Endothelial cell (in vitro differentiated cells): ENCODE measurements around a stretch of chr9.

DNA sequence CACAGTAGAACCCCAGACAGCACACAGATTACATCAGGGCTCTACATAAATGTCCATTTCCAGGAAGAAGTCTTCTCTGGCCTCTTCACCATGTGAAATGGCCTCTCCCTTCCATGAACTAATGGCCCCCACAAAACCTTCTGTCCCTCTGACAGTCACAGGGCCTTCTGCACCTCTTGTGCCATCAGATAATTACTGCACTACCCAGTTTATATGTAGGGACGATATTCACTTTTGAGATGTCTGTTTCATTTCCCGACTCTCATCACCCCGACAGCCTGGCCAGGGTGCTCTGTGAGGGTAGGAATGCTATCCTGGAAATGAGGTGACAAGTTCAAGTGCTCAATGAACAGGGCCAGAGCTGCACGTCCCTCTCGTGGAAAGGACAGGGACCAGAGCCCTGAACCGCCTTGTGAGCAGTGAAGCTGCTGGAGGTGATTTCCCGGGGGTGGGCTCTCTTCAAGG, 2.9 kb upstream of the FAM78A start:
- PRO-cap: no peak

DNA sequence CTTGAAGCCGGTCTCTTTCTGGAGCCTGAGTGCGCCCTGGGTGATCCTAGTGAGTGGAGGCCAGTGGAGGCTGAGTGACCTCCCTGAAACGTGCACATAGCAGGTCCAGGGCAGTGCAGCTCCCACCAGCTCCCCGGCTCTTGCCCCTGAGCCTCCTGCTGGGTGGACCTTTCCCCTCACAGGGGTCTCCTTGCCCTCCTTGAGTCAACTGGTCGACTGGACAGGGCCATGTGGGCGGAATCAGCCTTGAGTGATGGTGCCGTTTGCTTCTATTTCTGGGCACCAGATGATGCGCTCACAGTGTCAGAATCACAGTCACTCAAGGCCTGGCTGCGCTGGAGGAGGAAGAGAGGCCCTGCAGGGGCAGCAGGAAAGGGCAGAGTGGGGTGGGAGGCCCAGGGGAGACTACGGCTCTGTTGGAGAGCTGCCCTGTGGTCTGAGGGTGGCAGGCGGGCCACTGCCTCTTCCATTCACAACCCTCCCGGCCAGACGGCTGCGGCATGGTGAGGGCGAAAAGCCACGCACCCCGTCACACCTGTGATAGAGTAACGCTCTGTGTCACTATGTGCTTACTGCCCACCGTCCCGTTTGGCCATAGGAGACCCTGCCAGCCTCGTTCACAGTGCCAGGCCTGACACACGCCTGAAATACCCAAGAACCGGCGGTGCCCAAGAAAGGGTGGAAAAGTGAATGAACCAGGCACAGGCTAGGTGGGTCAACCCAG, 9.8 kb downstream of the PLPP7 start:
- PRO-cap: no peak

GRCh38 chr9:131334667-131335357, 45.3 kb downstream of the PLPP7 start:
- PRO-cap: no peak

- PRO-cap: no peak
Observed at GRCh38 chr9:131402582-131403250, 8.8 kb downstream of the PRRC2B start.

GRCh38 chr9:131420669-131421613, 27.1 kb downstream of the PRRC2B start:
- PRO-cap: no peak

DNA sequence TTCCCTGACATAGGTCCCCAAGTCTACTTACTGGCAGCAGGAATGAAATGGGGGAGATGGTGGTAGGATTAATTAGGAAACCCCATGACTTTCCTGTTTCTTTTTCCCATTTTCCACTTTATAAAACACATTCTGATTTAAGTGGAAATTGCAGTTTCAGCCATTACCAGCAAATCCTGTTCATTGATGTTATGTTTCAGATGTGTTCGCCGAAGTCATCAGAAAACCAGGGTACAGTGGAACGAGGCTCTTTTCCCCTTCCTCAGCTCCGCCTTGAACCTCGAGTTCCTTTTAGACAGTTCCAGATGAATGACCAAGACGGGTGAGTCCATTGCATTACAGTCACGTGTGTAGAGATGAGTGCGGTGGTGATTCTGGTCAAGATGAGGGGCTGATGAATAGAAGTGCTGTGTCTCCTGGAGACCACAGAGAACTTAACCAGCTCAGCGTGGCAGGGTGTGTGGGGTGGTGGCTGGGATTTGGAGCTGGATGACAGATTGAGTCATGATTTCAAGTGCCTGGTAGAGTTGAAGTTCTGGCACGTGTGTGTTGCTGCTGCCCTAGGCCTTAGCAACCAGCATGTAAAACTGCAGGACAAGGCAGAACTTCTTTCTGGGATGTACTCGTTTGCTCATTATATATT, 53.1 kb downstream of the PRRC2B start:
- PRO-cap: no peak

GRCh38 chr9:131529658-131530406, 1.2 kb downstream of the UCK1 start:
- PRO-cap: no peak

DNA sequence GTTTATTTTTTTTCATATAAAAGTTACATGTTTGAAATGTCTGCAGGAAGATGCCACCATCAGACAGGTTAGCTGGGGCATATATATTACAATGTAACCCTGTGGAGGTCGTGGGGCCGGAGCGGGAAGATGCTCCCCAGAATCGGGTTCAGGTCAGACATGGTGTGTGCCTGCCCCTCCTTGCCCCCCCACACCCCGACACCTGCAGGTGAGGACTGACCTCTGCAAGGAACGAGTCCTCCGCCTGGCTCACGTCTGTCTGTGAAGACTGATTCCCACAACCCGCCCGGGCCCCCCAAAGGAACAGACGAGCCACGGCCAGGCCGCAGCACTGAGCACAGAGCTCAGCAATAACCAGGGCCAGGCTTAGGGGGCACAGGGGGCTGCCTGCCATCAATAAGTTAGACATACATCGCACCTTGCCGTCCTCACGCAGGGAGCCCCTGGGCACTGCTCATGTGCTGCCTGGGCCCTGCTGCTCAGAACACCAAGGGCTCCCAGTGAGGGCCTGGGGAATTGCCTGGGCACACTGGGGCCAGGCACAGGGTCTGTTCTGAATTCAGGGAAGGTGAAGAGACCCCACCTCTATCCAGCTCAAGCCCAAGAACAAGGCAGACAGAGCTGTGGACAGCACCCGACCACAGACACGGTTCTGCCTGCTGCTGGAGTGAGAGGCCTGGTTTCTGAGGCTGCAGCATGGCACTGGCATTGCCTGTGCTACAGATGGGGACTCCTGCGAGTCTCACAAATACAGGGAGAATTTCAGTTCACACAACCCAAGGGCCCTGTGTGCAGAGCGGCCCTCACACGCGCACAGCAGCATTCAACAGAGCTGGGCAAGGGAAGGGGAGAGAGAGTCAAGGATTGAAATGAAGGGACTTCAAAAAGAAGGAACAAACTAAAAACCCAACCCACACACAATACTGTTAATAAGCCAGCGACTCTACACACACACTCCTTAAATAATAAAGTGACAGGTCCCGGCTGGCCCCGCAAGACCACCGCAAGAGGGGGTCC, 31.8 kb downstream of the PRRT1B start:
- PRO-cap: no peak

- PRO-cap: no peak
Observed at GRCh38 chr9:131584128-131584719, 38.9 kb downstream of the PRRT1B start.

- PRO-cap: no peak
Observed at GRCh38 chr9:131587665-131588108, 42.4 kb downstream of the PRRT1B start.

DNA sequence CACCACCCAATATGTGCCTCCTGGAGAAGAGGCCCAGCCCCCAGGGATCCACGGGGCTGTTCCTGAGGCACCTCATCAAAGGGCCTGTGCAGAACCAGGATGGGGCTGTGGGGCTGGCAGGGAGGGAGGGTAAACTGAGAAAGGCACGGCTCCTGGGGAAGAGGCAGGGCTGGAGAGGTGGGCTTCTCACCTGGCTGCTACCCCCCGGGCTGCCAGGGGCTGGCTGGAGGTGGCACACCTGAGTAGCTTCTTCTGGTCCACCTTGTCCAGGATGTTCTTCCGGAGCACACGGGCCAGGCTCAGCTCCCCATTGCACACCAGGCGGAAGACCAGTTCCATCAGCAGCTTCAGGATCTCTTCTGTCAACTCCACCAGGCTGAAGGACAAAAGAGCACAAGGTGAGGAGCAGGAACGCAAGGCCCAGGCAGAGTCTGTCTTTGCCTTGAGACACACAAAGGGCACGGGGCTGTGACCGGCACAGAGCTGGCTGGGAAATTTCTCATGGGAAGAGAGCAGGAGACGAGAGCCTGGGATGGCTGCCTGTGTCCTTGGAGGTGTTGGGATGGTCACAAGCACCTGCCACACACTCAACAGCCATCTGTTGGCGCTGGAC, 43.4 kb downstream of the PRRT1B start:
- PRO-cap: no peak

DNA sequence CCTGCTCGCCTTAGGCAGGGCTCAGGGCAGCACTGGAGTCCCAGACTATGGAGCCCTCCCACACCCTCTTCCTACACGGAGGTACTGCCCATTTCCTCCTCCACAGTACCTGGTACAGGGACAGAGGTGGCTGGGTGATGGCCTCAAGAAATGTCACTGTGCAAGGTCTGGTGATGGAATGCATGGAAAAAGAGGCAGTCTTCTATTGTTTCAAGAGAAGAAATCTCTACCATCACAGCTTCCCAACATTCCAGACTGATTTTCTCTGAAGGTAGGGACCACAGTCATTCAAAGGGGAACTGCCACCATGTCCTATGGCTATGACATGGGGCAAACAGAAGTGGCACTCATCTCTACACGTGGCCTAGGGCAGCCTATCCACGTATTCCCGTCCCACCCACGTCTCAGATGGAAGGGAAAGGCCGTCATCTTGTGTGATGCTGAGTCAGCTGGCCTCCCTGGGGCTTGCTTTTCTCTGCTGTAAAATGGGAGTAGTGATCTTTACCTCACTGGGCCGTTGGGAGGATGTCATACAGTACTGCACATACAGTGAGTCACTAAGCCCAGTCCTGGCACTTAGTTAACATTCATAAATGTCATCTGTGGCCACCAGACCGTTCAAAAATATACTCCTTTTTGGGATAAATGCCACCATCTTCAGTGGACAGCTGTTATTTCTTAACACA, 72.4 kb downstream of the RAPGEF1 start:
- PRO-cap: no peak

- PRO-cap: no peak
Observed at GRCh38 chr9:131668328-131668532, 71.6 kb downstream of the RAPGEF1 start.

- PRO-cap: unidirectional peak, minus-strand start at chr9:131695929
Observed at GRCh38 chr9:131695708-131696044, 44.2 kb downstream of the RAPGEF1 start.

DNA sequence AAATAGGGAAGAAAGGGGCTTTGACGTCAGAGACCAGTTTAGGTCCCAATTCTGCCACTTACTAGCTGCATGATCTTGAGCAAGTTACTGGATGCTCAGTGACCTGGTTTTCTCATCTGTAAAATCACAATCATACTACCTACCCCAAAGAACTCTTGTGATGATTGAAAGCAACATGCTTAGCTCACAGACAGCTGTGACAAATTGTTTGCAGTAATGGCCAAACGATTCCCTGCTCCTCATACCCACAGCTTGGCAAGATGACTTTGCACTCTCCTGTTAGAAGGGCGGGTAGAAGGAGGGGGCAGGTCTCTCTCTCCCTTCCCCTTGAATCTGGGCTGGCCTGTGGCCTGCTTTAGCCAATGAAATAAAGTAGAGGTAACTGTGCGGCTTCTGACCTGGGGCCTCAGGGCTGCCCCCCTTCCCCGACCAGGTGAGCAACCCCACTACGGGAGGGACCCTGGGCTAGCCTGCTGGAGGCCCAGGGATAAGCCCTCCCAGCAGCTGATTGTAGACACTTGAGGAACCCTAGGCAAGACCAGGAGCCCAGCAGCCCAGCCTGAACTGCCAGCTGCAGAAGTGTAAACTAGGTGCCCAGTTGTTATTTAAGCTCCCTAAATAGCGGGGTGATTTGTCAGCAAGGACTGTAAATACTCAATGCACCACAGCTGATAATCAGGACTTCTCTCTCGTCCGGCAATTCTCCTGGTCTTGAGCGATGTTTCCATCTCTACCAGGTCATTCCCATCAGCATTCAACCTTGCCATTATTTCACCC, 41.4 kb downstream of the RAPGEF1 start:
- PRO-cap: no peak

DNA sequence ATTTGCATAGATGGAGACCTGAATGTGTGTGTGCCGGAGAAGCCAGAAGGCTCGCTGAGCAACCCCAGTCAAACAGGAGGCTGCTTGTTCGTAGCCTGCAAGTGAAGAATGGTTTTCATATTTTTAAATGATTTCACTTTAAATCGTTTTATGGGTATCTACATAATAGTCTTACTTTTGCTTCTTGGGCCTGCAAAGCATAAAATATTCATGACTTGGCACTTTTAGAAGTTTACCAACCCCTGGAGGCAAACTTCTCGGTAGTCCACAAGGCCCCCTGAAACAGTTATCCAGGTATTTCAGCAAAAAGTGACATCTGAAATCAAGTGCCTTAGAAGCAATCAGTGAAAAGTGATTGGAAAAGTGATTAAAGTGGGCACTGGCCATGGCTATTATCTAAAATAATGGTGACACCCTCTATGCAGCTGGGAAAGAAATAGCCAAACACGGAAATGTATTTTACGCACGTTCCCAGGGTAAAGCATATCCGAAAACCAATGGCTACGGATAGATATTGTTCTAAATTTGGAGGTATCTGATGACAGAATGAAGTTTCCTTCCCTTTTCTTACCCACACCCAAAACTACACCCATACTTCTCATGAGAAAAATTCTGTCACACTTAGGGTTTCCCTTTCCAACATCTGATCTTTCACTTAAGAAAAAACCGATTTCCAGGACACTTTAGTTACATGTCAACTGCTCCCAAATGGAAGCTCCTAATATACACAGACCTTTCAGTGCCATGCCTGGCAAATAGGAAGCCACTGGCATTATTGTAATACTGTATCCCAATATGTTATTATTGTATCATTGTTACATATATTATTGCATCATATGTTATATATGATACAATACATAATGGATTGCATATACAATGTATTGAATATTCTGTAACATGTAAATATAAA, 38.9 kb downstream of the RAPGEF1 start:
- PRO-cap: no peak

DNA sequence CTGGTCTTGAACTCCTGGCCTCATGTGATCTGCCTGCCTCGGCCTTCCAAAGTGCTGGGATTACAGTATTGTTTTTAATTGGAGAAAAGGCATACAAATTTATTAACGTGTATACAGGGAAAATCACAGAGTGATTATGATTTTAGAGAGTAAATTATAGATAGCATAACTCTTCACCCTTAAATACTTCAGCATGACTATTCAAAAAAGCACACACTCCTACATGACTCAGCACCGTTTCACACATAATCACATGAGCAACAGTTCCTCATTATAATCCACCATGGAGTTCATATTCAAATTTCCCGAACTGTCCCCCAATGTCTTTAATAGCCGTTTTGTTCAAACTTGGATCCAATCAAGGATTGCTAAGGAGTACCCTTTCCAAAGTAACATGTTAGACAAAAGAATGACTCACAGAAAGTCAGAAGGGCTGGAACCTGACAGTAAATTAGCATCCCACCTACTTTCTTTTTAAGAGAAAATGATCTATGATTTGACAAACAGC, 32.2 kb downstream of the RAPGEF1 start:
- PRO-cap: no peak

GRCh38 chr9:131733961-131734726, 5.7 kb downstream of the RAPGEF1 start:
- PRO-cap: no peak

GRCh38 chr9:131735287-131736093, 4.4 kb downstream of the RAPGEF1 start:
- PRO-cap: no peak

DNA sequence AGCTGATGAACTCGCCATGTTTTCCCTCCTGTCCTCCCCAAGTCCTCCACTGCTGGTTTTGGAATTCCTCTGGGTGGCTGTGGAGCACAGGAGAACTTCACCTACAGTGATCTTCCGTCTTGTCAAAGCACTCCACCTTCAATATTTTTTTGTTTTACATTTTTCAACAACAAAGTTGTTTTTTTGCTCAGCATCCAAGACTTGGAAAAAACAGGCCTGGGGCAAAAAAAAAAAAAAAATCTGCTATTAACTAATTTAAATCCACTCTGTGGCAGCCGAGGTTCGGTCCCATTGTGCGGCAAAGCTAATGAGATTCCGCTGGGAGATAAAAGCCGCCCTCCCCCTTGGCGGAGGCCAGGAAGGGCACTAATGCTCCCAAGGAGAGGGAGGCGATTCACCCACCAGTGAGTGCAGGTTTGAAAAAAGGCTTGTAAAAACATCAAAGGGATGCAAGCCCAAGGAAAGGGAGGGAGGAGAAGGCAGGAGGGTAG, 129.3 kb upstream of the RAPGEF1 start:
- PRO-cap: no peak